ENCODE data around the genes SLC23A2 and CDS2.

GRCh38 chr20:4183265-4183481 lies 34.5 kb downstream of the SMOX start:
- PRO-cap, 2 experiments: no peak in any of the 2 experiments

GRCh38 chr20:4244690-4245467 lies 4.2 kb downstream of the ADRA1D start:
- PRO-cap, 2 experiments: no peak in any of the 2 experiments

- PRO-cap, 2 experiments: no peak in any of the 2 experiments
These were observed 812 bp downstream of the ADRA1D start for GRCh38 chr20:4248120-4248829.

DNA sequence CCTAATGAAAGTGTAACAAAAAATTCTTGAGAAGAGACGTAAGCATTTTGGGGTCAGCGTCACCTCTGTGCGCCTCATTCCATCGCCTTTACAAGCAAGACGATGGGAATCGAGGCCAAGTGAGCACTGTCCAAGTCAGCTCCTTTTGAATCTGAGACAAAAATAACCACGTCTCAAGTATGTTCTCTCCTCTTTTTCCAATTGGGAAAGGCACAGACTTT lies 47.9 kb upstream of the ADRA1D start:
- PRO-cap, 2 experiments: no peak in any of the 2 experiments

DNA sequence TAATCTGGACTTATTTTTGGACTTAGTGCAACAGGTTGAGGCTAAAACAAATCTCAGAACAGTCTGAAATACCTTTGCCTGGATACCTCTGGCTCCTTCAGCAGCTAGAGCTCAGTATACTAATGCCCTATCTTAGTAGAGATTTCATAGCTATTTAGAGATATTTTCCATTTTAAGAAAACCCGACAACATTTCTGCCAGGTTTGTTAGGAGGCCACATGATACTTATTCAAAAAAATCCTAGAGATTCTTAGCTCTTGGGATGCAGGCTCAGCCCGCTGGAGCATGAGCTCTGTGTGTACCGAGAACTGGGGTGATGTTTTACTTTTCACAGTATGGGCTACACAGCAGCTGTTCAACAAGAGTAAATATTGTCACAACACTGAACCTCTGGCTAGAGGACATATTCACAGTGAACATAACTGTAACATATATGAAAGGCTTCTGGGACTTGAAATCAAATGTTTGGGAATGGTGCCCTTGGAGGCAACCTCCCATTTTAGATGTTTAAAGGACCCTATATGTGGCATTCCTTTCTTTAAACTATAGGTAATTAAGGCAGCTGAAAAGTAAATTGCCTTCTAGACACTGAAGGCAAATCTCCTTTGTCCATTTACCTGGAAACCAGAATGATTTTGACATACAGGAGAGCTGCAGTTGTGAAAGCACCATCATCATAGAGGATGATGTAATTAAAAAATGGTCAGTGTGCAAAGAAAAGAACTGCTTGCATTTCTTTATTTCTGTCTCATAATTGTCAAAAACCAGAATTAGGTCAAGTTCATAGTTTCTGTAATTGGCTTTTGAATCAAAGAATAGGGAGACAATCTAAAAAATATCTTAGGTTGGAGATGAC lies 14.2 kb downstream of the PRNP start:
- PRO-cap, 2 experiments: no peak in any of the 2 experiments

DNA sequence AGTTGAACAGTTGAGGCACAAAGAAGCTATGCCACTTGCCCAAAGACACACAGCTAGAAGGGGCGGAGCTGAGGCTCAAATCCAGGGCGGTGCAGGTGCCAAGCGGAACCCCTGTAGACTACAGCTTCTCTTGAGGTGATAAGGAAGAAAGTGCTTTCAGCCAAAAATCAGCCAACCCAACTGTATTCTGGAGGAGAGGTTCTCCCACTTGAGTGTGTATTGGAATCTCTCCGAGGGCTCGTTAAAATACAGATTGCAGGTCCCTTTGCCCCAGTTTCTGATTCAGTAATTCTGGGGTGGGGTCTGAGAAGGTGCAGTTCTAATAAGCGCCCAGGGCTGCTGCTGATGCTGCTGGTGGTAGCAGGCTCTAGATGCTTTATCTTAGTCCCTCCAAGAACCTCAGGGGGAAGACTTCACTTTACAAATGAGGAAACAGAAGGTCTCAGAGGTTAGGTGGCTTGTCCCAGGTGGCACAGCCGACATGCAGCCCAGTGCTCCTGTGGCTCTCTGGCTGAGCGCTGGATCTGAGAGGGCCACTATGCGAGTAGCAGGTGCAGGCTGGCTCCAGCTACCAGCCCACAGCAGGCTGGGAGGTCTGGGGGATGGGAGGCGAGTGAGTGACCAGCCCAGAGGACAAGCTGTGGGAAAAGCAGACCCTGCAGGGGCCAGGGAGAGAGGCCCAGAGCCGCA lies 10.9 kb downstream of the RASSF2 start:
- PRO-cap, 2 experiments: no peak in any of the 2 experiments

DNA sequence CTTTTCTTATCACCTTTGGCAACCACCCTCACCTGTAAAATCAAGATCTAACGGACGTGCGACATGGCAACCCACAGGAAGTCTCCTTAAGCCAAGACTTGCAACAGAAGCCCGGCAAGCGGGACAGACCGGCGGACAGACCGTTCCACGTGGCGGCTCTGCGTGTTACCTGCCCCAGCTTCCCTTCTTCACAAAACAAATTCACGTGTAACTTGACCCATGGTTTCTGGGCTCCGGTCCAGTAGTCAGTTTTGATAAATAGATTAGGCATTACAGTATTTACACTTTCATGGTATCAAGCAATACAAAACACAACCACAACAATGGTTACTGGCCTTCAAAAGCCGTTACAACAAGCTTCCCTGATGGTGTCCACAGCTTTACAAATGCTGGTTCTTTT lies 32.2 kb upstream of the RASSF2 start:
- PRO-cap, 2 experiments: no peak in any of the 2 experiments

GRCh38 chr20:4905129-4905562 lies 81.7 kb upstream of the RASSF2 start:
- PRO-cap, 2 experiments: no peak in any of the 2 experiments

DNA sequence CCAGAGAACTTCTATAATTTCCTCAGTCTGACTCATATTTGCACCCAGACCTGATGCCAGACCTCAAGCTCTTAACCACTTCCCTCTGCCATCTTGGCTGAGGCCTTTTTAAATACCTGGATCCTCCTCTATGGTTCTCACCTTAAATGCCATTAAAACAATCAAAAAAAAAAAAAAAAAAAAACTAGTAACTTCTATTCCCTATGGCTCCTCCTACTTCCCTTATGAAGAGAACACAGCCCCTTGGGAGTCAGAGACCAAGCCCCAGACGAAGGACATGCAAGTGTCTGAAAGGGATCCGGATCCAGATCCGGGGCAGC lies 88.8 kb downstream of the SLC23A2 start:
- PRO-cap, 2 experiments: no peak in any of the 2 experiments

GRCh38 chr20:4919162-4919893 lies 82.0 kb downstream of the SLC23A2 start:
- PRO-cap, 2 experiments: no peak in any of the 2 experiments

- PRO-cap, 2 experiments: peak in 2 of 2 experiments; most common minus-strand start chr20:5001502 (in 2)
These were observed at the start of gene SLC23A2 for GRCh38 chr20:5001173-5002022. Gene SLC23A2 (minus strand): TSS chr20:5001510.

DNA sequence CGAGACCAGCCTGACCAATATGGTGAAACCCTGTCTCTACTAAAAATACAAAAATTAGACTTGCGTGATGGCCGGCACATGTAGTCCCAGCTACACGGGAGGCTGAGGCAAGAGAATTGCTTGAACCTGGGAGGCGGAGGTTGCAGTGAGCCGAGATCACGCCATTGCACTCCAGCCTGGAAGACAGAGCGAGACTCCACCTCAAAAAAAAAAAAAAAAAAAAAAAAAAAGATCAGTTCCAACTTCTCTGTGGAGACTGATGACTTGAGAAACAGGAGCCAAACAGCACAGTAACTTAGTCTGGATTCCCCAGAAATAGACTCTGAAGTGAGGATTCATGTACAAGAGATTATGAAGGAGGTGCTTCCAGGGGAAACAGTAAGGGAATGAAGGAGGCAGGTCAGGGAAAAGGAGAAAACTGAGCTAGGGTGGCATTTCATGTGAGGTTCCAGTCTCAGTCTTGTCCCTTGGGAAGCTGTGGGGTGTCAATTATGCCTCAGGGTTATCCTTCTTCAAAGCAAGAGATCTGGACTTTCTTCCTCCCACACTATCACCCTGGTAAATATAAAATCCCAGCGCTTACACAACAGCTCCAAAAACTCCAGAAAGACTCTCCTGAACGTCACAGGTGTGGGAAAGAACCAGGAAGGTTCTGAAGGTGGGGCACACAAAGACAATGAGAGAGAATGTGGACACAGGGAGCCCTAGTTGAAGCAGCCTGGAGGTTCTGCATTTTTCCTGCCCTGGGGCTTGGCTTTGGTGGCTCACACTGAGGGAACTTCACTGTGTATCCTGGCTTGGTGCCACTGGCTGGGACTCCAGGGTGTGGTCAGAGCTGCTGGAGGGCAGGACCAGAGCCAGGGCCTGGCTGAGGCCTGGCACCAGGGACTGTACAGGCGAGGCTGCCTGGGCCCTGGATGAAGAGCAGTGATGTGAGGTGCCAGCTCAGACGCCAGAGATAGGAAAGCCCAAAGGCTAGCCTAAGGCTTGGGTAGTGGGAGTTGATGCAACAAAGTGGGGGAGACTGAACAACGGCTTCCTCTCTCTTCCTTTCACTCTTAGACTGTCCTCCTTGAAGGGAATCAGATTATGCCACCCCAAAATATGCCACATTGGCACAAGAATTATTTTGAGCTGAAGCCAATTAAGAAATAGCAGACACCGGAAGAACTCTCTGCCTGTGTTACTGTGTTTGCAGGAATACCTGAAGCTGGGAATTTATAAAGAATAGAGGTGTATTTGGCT lies 39.8 kb downstream of the TMEM230 start:
- PRO-cap, 2 experiments: no peak in any of the 2 experiments

GRCh38 chr20:5126644-5127410 lies at the start of gene CDS2:
Gene CDS2 (plus strand): TSS chr20:5127008.
- PRO-cap, 2 experiments: peak in 2 of 2 experiments; most common plus-strand start chr20:5126900 (in 2); most common minus-strand start chr20:5127089 (in 1)

DNA sequence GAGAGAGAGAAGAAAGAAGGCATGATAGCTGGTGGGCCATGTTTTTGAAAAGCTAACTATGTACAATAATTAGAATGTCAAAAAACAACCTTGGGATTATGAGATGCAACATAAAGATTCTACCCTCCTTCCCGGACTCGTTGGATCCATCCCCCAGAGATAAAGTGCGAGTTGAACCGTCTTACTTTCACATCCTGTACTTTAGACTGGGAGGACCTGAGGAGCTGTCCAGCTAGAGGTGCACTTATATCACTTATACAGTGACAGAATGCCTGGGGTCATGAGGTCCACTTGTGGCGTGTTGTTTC lies 2.0 kb downstream of the CDS2 start:
- PRO-cap, 2 experiments: no peak in any of the 2 experiments

- PRO-cap, 2 experiments: no peak in any of the 2 experiments
These were observed 63.1 kb downstream of the CDS2 start for GRCh38 chr20:5189712-5190572.

DNA sequence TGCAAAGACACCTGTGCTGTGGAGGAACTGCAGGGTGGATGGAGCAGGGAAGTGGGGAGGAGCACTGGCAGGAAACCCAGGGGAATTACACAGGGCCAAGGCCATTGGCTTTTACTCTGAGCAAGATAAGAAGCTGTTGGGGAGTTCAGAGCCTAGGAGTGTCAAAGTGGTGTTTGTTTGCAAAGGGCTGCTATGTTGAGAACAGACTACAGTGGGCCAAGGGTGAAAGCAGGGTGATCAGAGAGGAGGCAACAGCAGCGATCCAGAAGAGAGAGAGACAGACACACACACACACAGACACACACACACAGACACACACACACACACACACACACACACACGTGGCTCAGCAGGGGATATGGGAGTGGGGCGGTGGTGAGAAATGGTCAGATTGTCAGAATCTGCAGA lies 75.7 kb downstream of the CDS2 start:
- PRO-cap, 2 experiments: no peak in any of the 2 experiments

- PRO-cap, 2 experiments: no peak in any of the 2 experiments
These were observed 129.0 kb upstream of the PROKR2 start for GRCh38 chr20:5445621-5446233.

GRCh38 chr20:5514187-5514772 lies 96.5 kb downstream of the GPCPD1 start:
- PRO-cap, 2 experiments: peak in 1 of 2 experiments; most common minus-strand start chr20:5514259 (in 1)

- PRO-cap, 2 experiments: no peak in any of the 2 experiments
These were observed 2.2 kb upstream of the GPCPD1 start for GRCh38 chr20:5612955-5613414.

- PRO-cap, 2 experiments: no peak in any of the 2 experiments
These were observed 71.4 kb downstream of the SHLD1 start for GRCh38 chr20:5821438-5822151.

Measured in Colon Carcinoma Metastatic in the Brain (tissue), 2 donors.